ENCODE measurements around a stretch of chrX.

DNA sequence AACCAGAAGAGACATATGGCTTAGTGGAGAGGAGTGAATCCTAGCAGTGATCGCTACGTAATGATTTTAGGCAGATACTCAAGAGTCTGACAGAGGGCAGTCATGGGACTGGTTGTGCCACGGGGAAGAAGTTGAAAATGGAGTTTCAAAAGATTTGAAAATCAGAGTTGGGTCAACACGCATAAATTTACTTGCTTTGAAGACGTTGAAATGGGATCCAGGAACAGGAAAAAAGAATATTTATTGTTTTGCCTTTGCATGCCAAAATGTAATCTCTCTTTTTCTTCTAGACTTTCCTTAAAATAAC lies 8.2 kb upstream of the SMS start:
- PRO-cap, result no peak

DNA sequence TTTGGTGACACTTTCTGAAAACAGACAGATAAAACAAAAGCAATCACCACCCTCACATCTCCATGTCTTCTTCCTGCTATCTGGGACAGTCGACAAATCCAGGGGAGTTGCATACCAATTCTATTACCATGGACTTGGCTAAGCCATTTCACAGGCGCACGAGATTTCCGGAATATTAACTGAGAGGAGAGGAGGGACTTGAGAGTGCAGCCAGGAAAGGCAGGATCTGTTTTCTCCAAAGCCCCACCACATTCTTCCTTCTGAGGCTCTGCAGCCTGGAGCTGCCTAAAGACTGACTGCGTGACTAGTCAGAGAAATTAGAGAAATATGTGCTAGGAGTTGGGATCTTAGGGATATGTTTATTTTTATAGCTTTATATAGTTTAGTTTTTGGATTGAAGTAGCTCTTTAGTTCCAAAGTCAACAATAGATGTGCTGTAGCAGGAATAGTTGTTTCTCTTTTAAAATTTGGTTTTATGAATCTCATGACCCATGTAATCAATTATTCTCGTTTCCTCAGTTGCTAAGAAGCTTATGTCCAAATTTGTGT lies 300.2 kb upstream of the DDX53 start:
- PRO-cap, result no peak

- PRO-cap, result no peak
Measured at GRCh38 chrX:23764381-23765154, 18.4 kb upstream of the SAT1 start.

GRCh38 chrX:23766430-23767150 lies 16.4 kb upstream of the SAT1 start:
- PRO-cap, result no peak

- PRO-cap, result no peak
Measured at GRCh38 chrX:23805225-23805788, 22.3 kb downstream of the SAT1 start.

- PRO-cap, result no peak
Measured at GRCh38 chrX:24024944-24025214, 2.1 kb downstream of the KLHL15 start.

GRCh38 chrX:24061877-24062635 lies 7.3 kb downstream of the EIF2S3 start:
- PRO-cap, result no peak

DNA sequence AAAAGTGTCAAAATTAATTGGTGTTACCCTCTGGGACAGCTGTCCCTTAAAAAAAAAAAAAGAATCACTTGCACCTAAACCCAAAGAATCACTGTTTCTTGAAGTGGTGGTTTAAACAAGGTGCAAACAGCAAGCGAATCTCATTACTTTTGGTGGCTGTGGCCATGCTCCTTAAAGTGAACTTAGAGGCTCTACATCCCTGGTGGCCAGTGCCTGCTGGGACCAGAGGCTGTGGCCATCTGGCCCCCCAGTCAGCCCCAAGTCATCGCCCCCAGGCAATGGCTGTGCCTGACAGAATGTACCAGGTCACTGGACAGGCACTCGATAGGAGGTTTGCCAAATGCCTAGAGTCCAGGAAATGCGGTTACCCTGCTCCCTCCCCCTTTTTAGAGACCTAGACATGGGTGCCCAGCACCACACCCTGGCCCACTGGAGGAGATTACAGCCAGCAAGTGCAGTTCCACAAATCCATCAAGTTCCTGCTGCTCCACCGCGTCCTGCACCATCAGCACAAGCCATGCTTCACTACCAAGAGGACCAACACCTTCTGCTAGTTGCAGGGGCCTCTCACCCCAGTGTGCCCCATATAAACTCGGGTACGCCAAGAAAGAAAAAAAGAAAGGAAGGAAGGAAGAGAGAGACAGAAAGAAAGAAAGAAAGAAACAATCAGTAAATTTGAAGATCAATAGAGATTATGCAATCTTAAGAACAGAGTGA lies 16.3 kb upstream of the ZFX start:
- PRO-cap, result no peak

DNA sequence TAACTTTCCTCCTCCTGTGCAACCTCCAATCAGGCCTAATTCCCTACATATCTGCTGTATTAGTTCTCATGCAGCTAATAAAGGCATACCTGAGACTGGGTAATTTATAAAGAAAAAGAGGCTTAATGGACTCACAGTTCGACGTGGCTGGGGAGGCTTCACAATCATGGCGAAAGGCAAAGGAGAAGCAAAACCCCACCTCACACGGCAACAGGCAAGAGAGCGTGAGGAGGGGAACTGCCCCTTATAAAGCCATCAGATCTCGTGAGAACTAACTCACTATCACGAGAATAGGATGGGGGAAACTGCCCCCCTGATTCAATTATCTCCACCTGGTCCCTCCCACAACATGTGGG lies 16.7 kb downstream of the SUPT20HL2 start:
- PRO-cap, result no peak

DNA sequence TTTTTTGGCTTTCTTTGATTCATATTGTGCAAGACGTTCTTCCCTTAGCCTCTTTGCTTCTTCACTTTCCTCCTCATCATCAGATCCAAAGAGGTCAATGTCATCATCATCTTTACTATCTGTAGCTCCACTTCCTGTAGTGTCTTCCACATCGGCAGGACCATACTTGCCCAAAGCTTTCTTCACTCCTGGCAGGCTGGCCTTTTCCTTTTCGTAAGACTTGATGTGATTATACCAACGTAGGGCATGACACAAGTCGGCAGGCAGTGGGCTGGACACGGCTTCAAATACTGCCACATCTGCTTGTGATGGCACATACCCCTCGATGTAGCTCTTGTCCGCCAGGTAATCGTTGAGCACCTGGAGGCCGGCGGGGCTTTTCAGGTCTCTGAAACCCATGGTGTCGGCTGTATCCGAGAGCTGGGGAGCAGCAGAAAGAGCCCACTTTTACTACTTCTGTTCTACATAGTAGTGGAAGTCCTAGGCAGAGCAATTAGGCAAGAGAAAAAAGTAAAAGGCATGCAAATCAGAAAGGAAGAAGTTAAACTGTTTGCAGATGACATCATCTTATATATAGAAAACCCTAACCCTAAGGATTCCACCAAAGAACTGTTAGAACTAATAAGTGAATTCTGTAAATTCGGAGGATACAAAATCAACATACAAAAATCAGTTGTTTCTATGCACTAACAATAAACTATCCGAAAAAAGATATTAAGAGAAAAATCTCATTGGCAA lies 95.1 kb downstream of the POLA1 start:
- PRO-cap, result no peak

- PRO-cap, result no peak
Measured at GRCh38 chrX:25005128-25005990, 10.4 kb downstream of the ARX start.

GRCh38 chrX:25016909-25017455 lies 1.2 kb upstream of the ARX start:
- PRO-cap, result no peak

DNA sequence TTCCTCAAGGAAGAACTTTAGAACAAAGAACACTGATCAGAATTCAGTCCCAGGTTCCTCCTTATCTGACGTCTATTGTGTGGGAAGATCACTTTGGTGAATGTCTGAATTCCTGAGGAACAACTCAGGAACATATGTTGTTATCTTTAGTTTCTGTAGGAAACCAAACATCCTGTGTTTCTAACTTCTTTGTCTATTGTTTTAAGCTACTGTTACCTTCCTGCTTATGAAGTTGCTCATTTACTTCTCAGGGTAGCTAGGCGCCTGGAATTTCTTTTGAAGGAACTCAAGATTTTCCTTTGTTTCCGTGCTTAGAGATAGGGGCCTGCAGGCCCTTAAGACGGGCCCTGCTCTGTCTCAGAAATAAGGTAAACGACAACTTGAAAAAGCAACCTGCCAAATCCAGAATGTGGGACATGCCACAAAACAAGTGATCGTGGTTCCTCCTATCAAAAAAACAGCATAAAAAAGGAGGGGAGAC lies 46.2 kb downstream of the MAGEB5 start:
- PRO-cap, result no peak

GRCh38 chrX:27565882-27566770 lies 24.0 kb upstream of the DCAF8L2 start:
- PRO-cap, result no peak

GRCh38 chrX:28271174-28271495 lies 289.9 kb upstream of the DCAF8L1 start:
- PRO-cap, result no peak

DNA sequence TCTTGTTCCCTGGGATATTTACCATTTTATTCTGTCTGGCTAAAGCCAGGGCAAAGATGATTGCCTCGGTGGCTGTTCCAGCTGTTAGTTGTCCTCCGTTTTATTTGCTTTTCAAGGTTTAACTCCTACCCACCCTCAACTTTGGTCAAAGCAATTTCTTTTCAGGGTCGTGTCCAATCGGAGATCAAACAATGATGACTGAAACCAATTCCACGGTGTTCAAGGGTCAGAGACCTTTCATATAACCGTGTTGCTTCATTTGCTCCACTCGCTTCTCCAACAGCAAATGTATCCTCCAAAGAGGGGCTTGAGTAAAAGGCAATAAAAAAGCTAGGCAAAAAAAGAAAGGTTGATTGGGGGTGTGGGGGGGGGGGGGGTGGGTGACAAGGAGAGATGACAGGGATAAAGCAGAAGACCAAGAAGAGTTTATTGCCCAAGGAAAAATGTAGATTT lies 193.6 kb upstream of the FTHL17 start:
- PRO-cap, result no peak

- PRO-cap, result no peak
Measured at GRCh38 chrX:31676995-31677315, 605.1 kb upstream of the FTHL17 start.

DNA sequence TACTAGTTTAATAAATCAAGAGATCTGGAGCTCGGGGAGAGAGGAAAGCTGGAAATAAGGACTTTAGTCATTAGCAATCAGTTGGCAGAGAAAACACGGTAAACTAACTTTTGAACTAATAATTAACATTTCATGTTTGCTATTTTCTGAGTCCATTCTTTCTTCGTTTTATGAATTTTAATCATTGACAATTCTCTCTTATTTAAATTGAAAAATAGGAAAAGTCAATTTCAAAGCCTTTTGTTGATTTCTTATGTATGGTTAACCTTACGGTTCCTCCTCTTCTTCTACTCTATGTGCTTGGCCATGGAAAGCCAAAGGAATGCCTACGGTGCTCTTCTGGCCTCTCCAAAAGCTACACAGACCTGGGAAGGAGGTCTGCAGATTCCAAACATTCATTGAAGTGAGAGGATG lies 862.9 kb upstream of the FTHL17 start:
- PRO-cap, result no peak

DNA sequence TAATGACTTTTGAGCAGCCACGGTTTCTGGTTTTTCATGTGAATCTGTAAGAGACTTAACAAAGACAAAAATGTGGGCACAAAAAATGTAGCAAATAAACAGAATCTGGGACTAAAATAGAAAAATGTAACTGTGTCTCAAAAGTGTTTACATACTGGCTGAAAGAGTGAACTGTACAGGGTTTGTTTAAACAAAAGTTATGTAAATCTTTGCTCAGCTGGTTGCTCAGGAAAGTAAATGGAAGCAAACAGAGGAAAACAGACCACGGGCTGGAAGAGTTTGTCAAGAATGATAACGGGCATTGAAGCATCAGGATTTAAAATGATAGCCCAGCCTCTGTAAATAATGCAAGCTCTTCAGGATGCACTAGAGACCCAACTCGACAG lies 921.8 kb upstream of the FTHL17 start:
- PRO-cap, result no peak

DNA sequence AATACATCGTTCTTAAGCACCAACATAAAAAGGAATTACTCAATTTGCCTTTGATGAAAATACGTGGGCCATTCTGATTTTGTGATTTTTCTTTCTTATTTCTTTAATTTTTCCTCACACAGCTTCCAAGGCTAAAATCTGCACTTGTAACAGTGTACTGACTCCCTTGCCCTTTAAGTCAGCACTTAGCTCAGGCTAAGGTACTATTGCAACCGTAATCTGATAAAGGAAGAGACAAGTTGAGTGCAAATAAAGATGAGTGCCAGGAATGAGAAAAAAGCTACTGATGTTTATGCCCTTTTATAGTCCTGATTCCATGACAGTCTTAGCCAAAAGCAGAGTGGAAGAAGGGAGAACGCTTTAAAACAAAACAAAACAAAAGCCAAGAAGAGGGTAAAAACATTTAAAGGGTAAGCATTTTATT lies 6.0 kb downstream of the DMD start:
- PRO-cap, result no peak